ENCODE measurements around a stretch of chr22.

- PRO-cap: no peak
These were observed 19.9 kb upstream of the GNB1L start for GRCh38 chr22:19874269-19875287.

DNA sequence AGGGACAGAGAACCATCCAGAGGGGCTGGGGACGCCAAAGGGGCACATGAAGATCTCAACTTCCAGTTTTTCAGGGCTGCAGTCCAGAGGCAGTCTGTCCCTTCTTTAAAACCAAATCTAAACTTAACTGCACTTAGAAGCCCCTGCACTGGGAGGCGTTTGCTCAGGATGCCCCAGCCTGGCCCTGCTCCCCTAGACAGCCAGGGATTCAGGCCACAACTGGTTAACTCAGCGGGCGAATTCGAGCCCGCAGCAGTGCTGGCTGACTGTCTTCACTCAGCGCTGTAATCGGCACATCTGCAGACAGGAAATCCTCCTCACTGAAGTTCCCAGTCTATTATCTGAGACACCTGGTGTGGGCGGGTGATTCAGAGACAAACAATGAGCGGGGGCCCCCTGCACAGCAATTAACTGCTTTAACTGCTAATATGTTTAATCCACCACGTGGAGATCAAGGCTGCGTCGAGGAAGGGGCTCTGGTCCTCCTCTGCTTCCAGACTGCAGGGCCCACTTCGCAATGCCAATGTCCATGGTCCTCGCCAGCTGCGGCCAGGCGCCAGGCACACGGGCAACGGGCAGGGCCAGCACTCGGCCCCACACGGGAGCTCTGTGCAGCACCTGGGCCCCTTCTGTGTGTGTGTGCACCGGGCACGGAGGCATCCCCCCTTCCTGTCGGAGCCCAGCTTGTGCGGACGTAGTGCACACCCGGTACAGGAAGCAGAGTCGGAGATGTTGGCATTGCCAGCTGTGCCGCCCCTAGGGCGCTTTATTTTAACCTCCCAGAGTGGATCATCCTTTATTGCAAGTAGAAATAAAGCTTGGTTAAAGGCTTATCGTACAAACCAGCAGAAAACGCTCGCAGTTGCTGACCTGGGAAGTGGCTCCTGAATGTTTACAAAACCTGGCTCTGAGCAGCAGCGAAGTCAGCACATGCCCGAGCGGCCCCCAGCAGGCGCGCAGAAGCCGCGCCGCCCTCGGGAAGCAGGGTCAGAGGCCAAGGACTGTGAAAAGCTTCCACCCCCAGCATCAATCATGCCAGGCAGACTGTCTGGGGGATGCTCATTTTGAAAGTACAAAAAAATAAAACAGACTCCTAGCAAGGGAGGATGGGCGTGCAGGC lies 37.1 kb upstream of the GNB1L start:
- PRO-cap: no peak

GRCh38 chr22:19910883-19911546 lies 30.6 kb upstream of the COMT start:
- PRO-cap: no peak

- PRO-cap: no peak
These were observed 13.2 kb upstream of the COMT start for GRCh38 chr22:19928195-19928862.

DNA sequence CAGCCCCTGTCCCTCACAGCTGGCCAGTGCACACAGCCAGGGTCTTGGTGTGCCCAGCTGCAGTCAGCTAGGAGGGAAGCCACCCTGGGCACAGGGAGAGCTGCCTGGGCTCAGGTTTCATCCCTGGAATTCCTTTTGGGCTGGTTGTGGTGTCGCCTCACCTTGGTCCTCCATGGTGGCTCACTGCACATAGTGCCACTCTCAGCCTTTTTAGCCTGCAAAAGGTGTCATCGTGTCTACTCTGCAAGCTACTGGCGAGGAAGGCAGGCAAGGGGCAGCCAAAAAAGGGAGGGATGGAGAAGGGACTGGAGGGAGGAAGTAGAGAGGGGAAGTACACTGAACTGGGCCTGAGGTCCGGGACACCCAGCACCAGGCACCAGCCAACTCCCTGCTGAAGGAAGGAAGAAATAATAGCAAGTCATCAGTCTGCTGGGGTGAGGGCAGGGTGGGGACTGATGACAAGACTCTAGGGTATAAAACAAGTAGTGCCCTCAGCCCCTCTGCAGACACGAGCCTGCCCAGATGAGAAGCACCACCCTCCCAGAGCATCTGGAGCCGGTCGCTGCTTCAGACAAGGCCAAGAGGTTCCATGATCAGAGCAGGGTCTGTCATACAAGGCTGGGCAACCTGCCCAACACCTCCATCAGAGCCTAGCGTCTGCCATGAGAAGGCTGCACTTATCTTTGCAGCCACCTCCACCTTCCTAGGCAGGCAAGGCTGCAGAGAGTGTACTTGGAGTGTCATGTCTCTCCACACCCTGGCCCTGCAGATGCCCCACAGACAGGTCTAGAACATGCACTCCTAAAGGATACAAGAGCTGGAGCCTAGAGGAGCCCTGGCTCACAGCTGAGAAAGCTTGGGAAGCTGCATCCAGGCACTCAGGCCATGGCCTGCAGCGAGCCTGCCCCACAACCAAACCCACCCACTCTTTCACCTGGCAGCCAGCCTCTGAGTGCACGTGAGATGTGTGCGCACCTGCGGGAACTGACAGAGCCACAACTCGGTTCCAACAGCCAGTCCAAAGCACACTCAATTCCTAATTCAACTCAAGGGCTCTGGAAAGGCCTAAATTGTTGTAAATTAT lies 9.0 kb upstream of the COMT start:
- PRO-cap: bidirectional peak, plus-strand start at position 505 of the sequence, minus-strand start at position 253 of the sequence

- PRO-cap: unidirectional peak, minus-strand start at chr22:19964026
These were observed 22.4 kb upstream of the TXNRD2 start for GRCh38 chr22:19963877-19964490.

DNA sequence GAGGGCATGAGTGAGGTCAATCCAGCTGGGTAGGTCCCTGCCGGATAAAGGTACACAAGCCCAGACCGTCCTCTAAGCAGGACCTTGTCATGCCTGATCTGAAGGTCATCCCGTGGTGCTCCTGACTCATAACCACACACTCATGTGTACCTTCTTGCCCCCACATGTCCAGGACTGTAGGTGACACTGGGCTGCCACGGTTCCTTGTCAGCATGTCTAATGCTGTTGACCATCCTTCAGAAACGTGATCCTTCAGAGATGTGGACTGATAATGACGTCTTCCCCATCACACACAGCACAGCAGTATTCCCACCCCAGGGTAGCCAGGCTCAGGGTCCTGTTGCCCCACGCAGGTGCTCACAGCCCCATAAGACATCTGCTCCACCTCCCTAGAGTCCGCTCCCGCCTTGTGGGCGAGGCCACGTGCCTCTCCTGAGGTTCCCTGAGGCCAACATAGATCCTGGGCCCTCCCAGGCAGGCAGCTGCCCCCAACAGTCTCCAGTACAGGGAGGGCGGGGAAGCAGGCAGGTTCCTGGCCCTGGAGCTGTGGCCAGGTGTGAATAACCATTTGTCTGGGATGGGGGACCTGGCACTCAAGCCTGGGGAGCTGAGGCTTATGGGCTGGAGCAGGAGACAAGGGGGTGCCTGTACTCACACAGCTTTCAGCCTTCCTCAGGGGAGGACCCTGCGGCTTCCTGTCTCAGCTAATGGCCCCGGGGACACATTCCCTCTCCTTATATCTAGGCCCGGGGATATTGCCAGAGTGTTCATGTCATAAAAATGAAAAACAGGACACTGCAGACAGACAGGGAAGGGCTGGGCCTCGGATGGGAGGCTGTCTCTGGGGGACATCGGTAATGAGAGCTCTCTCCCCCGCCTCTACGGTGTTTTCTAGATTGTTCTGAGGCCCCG lies 5.8 kb downstream of the ARVCF start:
- PRO-cap: bidirectional peak, plus-strand start at position 798 of the sequence, minus-strand start at position 709 of the sequence

DNA sequence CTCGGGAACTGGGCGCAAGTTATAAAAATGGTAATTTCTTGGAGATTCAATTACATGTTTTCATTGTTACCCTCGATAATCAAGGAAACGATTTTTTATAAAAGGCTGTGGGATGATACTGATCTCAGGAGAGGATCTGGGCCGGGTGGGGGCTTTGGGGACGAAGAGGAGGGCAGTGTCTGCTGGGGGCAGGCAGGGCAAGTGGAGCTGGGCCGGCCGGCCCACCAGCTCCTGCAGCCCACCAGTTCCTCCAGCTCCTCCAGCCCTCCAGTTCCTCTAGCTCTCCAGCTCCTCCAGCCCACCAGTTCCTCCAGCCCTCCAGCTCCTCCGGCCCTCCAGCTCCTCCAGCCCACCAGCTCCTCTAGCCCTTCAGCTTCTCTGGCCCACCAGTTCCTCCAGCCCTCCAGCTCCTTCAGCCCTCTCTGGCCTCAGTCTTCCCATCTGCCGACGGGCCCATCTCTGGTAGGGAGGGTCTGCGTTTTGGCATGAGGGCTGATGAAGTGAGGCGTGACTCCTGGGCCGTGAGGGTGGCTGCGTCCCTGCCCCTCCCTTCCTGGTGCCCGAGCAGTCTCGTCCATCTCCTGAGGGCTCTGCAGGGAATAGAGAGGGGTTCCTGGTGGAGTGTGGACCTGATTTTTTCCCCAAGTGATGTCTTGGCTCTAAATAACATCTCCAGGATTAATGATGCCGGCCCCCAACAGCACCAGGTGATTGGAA lies 9.2 kb upstream of the CCDC188 start:
- PRO-cap: no peak

DNA sequence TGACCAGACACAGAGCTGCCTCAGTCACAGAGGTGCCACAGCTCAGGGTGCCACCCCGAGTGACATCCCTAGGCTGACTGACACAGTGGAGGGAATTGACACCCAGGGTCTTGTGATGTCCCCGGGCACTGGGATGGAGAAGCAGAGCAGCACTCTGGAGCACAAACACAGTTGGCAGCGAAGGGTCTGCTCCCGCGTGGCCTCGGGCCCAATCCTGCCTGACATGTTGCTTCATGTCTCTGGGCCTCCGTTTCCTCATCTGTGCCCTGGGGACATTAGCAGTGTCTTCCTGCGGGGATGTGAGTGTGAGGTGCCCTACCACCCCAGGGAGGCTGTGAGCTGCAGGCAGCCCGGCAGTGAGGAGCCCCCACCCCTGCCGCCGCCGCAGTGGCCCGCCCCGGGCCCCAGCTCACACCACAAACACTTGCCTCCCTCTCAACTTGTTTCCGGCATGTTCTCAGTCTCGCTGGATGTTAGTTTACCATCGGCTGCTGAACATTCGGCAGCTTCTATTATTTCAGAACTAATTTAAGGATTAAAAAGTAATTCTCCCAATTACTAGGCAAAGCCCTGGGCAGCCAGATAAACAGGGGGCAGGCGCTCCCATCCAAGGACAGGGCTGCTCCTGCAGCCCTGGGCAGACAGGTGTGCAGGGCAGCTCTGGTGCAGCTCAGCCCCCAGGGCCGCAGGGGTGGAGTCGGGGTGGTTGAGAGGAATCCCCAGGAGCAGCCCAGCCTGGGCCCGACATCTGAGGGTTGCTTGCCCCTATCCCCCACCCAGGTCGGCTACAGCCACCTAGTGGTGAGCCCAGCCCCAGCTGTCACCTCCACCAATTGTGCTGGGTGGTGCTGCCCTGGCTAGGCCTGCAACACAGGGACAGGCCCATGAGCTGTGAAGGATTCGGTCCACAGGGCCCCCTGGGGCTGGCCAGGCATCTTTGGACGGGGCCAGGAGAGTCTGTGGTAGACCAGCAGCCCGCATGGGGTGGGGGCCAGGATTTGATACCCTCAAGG lies 29.9 kb downstream of the RTN4R start:
- PRO-cap: no peak

DNA sequence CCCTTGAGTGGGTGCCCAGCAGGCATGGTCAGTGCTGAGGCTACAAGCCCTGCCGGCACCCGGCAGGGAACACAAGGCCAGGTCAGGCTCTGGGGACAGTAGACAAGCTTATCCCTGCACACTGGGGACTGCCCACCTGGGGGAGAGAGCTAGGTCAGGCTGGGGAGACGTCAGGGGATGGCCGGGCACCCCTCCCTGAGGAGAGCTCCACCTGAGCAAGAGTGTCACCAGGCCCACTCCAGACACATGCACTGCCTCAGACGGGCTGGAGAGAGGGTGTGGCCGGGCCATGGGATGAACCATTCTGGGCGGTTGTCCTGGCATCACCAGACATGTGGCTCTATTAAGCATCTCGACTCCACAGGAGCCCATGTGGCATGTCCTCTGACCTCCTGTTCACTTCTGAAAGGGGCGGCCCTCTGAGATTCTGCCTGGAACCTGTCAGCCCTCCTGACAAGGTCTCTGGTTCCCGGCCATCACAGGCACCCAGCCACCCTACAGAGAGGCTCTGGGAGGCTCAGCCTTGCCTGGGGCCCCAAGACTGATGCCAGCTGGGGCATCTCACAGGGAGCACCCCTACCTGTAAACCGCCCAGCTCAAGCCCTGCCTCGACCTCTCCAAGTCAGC lies 22.8 kb upstream of the RTN4R start:
- PRO-cap: bidirectional peak, plus-strand start at position 456 of the sequence, minus-strand start at position 404 of the sequence

GRCh38 chr22:20464664-20465447 lies 27.2 kb upstream of the SCARF2 start:
- PRO-cap: no peak

- PRO-cap: no peak
These were observed 5.6 kb downstream of the KLHL22 start for GRCh38 chr22:20489879-20490536.

GRCh38 chr22:20496299-20497223 lies 966 bp upstream of the KLHL22 start:
- PRO-cap: no peak

DNA sequence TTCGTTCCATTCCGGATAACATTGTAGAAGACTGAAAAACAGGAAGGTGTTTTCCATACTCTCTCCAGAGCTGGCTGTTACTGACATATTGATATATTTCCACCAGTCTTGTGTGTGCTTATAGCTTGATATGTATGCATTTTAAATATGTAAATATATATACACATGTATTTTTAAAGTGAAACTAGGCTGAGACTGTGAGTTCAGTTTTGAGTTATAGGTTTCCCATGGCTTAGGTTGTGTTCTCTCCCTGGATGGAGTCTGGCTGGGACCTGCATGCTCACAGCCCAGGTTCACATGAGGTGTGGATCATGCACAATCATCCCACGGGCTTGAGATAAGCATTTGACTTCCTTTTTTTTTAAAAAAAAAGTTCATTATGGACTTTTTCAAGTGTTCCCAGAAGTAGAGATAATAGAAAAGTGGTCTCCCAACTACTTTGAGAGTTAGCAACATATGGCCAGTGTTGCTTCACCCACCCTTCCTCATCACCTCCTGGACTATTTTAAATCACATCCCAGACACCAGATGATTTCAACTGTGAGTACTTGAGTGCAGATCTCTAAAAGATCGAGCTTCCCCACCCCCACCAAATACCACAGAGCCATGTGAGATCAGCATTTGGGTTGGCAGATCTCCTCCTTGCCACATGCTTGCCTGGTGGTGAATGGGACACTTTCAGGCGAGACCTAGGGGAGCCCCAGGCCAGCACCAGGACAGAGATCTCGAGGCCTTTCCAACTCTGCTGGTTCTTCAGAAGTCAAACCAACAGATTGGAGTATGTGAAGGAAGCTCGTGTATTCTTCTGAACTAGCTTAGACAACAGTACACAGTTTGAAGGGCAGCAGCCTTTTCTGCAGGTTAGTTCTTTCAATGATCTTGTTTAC lies 15.8 kb downstream of the MED15 start:
- PRO-cap: no peak

GRCh38 chr22:20550768-20551902 lies 43.7 kb downstream of the MED15 start:
- PRO-cap: no peak

DNA sequence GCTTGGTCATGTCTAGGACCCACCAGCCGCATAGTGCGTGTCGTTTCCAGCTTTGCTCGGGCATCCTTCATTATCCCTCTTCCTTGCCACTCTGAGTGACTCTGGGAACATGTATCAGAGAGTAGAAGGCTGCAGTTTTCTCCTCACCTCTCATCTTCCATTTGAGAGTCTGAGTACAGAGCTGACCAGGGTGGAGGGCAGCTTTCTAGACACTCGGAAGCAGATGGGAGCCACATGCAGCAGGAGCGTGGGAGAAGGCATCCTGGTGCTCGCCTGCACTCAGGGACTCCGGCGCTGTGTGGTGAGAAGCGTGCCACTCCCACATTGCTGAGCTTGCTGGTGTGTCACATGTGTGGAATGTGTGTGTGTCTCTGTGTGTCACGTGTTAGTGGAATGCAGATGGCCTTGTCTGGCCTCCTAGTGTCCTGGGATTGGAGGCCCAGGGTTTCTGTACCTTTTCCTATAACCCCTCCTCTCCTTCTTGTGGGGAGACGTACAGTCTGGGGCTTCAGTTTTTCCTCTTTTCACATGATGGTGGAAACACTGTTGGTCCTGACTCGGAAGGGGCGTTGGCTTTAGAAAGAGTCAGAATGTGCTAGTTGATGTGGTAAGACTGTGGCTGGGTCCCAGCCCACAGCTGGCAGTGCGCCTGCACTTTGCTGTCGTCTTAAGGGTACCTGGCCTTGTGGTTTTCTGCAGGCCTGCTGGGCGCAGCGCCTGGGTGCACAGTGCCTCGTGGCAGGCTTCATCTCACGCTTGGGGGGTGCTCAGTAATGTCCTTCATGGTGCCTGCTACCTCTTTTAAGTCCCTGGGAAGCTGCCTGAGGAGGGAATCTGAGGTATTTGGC lies 61.6 kb downstream of the MED15 start:
- PRO-cap: no peak

DNA sequence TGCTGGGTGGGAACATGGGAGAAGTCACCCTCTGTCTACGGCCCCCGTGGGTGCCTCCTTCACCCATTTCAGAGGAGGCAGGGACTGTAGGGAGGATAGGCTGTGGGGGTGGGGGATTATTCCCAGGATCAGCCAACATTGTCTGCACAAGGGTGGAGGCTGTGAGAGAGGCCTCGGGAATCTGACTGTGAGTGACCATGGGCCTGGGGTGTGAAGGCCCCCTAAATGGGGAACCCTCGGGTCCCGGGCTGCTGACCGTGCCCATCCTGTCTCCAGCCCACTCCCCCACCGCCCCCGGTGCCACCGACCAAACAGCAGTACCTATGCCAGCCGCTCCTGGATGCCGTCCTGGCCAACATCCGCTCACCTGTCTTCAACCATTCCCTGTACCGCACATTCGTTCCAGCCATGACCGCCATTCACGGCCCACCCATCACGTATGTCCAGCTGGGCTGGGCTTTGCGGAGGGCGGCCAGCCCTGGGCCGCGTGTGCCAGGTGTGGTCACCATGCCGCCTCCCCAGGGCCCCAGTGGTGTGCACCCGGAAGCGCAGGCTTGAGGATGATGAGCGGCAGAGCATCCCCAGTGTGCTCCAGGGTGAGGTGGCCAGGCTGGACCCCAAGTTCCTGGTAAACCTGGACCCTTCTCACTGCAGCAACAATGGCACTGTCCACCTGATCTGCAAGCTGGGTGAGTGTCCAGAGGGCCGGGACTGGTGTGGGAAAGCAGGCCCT lies 77.3 kb downstream of the MED15 start:
- PRO-cap: no peak

DNA sequence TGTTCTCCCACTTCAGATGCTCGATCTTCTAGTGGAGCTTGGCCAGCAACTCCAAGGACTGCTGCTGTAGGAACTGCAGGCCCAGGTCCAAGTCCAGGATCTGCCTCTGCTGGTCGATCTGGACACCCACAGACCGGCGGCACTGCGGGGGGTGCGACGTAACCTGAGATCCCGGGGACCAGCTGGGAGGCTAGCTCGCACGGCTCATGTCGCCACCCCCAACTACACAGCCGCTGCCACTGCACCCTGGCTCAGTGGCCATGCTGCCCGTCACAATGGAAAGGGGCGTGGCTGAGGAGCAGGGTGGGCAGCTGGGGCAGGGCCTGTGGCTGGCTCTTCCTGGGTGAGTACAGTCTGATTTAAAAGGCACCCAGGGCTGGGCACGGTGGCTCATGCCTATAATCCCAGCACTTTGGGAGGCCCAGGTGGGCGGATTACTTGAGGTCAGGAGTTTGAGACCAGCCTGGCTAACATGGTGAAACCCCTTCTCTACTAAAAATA lies 84.6 kb downstream of the MED15 start:
- PRO-cap: no peak

GRCh38 chr22:20703581-20703816 lies 70.4 kb upstream of the SERPIND1 start:
- PRO-cap: no peak

DNA sequence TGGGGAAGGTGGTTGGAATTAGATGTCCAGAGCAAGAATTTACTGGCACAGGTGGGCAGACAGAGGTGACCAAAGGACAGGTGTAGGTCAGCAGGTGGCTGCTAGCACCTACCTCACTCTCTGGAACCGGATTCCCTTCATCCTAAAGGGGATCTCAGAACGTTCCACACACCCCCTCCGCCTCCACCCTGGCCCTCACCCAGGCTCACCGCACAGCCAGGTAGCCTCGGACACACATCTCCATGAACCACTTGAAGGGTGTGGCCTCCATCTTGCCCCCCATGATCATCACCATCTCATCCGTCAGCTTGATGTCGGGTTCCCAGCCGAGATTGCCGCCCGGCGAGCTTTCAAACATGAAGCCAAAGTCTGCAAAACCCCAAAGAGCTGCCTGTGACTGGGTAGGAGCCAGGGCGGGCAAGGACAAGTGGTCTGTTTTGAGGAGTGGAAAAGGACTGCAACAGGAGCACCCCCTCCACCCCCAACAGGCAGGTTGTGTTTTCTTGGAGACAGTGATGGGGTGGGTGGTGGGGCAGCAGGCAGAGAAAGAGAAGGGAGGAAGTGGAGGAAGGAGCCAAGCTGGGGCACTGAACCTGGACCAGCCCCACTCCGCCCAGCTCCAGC lies 63.3 kb upstream of the SERPIND1 start:
- PRO-cap: no peak